NT2/D1 (cell line): ENCODE measurements around a stretch of chr22.

GRCh38 chr22:49788361-49789020 is 39.2 kb downstream of the BRD1 start:
- RRBS, 2 experiments: 85% methylated on average over 4 of the region's 15 CpGs; no CpG with 5 or more reads in 1 of the 2 experiments

GRCh38 chr22:49789308-49790033 is 38.2 kb downstream of the BRD1 start:
- RRBS, 2 experiments: no CpG with 5 or more reads among the region's 19 CpGs

DNA sequence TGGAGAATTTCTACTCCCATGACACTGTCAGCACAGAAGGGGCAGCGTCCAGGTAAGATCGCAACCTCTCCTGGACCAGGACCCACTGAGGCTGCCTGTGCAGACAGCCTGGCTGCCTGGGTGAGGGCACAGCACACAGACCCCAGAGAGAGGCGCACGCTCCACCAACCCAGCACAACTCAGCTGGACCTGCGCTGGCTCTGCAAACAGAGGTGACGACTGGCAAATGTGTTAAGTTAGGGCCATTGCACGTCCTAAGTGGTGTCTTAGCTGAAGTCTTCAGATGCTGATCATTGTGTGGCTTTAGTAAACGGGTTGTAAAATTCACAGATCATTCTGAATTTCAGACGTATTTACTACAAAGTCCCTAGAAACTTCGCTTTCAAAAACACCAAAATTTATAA is 33.2 kb downstream of the BRD1 start:
- RRBS, 2 experiments: no CpG with 5 or more reads among the region's 10 CpGs

GRCh38 chr22:49796550-49796761 is 31.2 kb downstream of the BRD1 start:
- RRBS, 2 experiments: no CpG with 5 or more reads among the region's 7 CpGs

DNA sequence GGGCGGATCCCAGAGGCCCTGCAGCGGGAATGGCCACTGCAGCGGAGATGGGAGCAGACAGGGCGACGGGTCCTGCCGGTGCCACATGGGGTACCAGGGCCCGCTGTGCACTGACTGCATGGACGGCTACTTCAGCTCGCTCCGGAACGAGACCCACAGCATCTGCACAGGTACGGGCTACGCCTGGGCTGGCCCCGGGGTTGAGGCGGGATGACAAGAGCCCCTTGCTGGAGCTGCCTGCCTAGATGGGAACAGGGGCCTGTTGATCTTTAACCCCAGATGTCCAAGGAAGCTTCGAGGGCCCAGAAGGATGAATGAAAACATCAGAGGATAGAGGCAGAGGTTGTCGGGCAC is 3.1 kb downstream of the CRELD2 start:
- RRBS, 2 experiments: 96 to 99% methylated on average over 9 of the region's 17 CpGs

GRCh38 chr22:49937623-49938595 is 19.5 kb downstream of the CRELD2 start:
- RRBS, 2 experiments: no CpG with 5 or more reads among the region's 29 CpGs

GRCh38 chr22:49969825-49970393 is 9.3 kb downstream of the PIM3 start:
- RRBS, 2 experiments: no CpG with 5 or more reads among the region's 6 CpGs

- RRBS, 2 experiments: no CpG with 5 or more reads among the region's 23 CpGs
Observed at GRCh38 chr22:49971815-49972191, 11.2 kb downstream of the PIM3 start.

DNA sequence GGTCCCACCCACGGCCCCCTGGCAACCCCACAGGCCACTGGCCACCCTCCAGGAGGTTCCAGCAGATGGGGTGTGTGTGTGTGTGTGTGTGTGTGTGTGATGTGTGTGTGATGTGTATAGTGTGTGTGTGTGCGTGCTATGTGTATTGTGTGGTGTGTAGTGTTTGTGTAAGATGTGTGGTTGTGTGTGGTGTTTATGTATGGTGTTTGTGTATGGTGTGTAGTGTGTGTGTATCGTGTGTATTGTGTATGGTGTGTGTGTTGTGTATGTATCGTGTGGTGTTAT is 12.1 kb downstream of the PIM3 start:
- RRBS, 2 experiments: no CpG with 5 or more reads among the region's 4 CpGs

DNA sequence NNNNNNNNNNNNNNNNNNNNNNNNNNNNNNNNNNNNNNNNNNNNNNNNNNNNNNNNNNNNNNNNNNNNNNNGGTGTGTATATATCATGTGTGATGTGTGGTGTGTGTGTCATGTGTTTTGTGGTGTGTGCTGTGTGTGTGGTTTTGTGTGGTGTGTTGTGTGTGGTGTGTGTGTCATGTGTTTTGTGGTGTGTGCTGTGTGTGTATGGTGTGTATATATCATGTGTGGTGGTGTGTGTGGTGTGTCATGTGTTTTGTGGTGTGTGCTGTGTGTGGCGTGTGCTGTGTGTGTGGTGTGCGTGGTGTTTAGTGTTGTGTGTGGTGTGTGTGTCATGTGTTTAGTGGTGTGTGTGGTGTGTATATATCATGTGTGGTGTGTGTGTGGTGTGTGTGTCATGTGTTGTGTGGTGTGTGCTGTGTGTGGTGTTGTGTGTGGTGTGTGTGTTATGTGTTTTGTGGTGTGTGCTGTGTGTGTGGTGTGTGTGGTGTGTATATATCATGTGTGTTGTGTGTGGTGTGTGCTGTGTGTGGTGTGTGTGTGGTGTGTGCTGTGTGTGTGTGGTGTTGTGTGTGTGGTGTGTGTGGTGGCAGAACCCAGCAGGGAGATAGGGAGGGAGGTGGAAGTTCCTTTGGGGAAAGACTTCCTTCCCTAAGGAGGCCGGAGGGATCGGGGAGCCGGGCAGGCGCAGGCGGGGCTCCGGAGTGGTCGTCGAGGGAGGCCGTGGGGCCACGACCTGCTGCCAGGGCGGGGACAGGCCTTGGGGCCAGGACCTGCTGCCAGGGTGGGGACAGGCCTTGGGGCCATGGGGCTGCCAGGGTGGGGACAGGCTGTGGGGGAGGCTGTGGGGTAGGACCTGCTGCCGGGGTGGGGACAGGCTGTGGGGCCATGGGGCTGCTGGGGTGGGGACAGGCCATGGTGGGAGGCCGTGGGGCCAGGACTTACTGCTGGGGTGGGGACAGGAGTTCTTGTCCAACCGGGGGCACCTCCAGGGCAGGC is 15.0 kb downstream of the PIM3 start:
- RRBS, 2 experiments: no CpG with 5 or more reads among the region's 16 CpGs

GRCh38 chr22:50074452-50075338 is 10.5 kb downstream of the MLC1 start:
- RRBS, 2 experiments: no CpG with 5 or more reads among the region's 28 CpGs

GRCh38 chr22:50105604-50106153 is 15.9 kb downstream of the MOV10L1 start:
- RRBS, 2 experiments: no CpG with 5 or more reads among the region's 7 CpGs

- RRBS, 2 experiments: 92 to 97% methylated on average over 10 of the region's 54 CpGs
Observed at GRCh38 chr22:50206050-50207266, 5.6 kb downstream of the SELENOO start.

DNA sequence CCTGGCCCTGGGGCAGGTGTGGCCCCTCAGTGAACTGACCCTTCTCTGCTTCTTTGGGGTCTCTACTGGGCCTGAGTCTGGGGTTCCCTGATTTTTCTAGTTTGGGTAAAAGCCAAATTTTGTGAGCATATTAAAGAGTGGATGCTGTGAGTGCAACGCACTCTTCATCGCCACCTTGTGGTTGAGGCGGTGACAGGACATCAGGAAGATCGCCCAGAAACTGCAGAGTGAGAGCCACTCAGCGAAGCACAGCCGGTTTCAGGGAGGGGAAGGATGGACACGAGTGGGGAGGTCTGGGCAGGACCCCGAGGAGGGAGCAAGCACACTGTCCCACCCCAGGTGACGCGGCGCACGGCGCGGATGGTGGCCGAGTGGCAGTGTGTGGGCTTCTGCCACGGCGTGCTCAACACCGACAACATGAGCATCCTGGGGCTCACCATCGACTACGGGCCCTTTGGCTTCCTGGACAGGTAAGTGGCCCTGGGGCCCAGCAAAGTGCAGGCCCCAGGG is 9.1 kb downstream of the SELENOO start:
- RRBS, 2 experiments: no CpG with 5 or more reads among the region's 20 CpGs

DNA sequence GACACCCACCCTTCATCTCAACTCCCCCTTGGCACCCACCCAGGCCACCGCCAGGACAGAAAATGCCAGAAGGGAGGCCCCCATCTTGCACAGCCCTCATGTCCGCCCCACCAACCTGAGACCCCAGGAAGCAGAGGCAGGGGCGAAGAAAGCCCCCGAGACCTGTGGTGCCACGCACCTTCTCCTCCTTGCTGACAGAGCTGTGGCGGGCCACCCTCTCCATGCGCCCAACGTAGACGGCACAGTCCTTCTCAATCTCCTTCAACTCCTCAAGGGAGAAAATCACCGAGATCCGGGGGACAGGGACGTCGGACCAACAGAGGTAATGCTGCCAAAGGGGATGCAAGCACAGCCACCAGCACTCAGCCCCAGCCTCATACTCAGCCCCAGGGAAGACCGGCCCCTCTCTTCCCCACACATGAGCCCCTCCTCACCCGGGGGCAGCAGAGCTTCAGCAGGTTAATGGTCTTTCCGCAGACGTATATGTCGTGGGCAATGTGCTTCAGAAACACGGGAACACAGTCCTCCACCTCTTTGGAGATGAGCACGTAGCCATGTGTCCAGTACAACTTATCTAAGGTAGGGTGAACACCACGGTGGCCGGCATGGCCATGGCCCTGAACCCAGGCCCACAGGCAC is 19.1 kb downstream of the TUBGCP6 start:
- RRBS, 2 experiments: 87% methylated on average over 3 of the region's 22 CpGs; no CpG with 5 or more reads in 1 of the 2 experiments

- RRBS, 2 experiments: no CpG with 5 or more reads among the region's 39 CpGs
Observed at GRCh38 chr22:50250190-50251019, 660 bp downstream of the HDAC10 start.

GRCh38 chr22:50268060-50269315 is 1.7 kb downstream of the MAPK11 start:
- RRBS, 2 experiments: 23 to 92% methylated on average over 1 of the region's 28 CpGs

DNA sequence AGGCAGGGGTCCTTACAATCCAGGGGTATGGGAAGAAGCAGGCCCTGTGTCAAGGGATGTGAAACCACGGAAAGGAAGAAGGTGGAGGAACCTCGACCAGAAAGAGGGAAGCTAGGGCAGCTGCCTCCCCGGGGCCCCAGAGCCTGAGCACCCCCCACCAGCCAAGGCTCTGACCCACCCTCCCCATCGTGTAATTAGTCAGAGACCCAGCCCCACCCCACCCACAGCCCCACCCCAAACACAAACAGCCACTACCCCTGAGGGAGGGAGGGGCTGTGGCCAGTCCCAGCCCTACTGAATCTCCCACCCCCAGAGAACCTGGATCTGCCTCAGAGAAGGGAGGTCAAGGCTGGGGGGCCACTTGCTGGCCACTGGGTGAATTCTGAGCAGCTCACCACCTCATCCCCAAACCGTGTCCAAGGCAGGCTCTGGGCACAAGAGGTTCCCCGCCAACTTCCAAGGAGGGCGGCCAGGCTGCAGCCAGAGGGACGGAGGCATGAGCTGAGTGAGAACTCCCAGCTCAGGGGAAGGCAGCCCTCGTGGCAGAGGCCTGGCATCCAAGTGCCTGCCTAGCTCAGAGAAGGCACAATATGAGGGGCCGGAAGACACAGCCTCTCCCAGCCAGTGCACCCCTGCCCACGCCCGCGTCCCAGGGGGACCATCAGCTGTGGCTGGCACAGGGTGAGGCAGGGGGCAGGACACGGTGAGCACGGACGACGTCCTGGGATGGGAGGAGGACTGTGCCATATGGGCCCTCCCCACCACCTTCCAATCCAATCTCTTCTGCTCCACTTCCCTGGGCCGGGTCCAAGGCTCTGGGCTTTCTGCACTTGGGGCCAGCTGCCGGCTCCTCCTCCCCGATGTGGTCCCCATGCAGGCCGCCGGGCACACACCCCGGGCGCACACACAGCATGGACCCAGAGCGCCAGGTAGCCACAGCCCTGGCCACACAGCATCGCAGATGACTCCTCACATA is 2.7 kb downstream of the PLXNB2 start:
- RRBS, 2 experiments: 100% methylated on average over 1 of the region's 26 CpGs

GRCh38 chr22:50309167-50309453 is 1.7 kb upstream of the PLXNB2 start:
- RRBS, 2 experiments: no CpG with 5 or more reads among the region's 7 CpGs

DNA sequence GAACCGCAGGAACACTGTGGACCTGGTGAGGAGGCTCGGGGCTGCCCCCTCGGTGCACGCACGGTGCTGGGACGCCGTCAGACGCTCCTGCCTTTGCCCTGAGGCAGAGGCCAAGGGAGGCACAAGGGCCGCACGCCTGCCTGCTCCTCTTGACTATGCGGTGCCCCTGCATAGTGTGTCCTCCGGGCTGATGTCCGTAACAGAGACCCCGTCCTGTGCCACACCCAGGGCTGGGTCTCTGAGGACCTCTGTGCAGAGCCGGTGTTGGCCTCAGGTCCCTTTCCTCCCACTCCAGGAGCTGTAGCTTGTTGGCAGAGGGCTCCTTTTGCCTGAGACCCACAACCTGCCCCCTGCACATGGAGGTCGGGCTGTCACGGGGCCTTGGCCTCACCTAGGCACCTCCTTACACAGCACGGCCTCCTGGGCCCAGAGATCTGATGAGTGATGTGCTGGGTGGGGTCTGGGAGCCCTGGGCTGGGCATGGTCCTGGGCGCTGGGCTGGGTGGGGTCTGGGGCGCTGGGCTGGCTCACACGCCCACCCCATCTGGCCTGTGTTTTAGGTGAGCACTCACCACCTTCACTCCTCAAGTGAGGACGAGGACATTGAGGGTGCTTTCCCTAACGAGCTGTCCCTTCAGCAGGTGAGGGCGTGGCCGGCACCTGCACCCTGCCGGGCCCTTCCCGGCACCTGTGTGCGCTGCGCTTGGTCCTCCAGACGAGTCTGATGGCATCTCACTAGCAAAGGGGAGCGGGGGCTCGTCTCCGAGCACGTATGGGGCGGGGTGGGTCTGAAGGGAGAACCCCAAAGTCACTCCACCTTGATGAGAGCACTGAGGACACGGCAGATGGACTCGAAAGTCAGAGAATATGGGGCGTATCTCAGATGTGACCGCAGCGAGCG is 38.2 kb downstream of the SBF1 start:
- RRBS, 2 experiments: 94 to 98% methylated on average over 4 of the region's 41 CpGs